GM23248 (cell line): ENCODE measurements around a stretch of chr15.

DNA sequence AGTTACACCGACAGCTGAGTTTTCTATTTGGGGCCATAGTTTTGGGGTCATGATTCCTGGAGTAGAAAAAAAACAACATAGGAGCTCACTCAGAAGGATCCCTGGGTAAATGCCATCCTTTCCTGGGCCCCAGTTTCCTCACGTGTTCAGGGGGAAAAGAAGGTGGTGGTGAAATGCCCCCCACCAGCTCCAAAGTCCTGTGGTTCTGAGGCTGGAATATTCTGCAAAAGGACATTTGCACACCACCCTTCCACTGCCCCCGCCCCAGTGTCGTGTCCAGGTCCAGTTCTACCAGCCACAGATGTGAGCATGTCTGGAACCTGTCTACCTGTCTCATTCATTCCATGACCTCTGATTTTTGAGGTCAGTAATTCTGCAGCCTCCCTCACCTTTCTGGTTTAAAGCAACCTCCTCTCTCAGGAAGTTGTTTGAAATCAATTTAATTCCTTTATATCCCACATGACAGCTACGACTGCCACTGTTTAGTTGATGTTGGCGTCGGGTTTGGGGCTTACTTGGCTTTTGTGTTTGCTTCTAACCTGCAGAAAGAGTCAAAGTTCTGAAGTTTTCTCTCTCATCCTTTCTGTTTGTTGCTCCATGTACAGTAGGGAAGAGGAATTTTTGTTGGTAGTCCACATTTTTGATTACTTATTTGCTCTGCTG lies 82.1 kb downstream of the SMAD3 start:
- RAMPAGE, long total RNA = no peak

DNA sequence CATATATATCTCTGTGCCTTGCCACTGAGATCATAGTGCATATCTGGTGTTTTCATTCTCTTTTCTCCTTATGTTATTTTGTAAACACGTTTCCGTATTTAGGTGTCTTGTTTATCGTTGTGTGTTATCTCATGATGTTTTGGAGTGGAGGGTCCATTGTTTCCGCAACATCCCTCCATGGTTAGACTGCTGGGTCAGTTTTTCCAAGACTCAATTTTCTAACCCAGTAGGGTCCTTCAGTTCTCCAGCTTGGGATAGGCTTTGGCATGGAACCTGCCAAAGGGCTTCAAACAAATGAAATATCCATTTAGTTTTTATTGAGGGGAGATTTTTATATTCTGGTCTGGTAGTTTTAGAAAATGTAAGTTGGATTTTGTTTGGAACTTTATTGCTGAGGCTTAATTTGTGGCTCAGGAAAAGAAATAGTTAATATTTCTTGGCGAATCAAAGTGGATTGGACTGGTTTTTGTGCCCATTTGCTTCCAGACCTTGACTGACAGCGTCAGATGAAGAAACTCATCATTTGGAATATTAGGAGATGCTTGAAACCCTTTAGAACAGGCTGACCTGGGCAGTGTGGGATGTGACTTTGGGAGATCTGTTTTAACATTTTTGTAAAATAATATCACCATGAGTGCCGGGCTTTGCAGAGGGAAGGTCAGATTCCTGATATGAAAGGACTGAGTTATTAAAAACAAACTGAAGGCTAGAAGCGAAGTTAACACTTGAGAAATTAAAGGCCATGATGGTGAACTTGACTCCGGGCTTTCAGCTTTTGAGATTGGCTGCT lies 83.1 kb downstream of the AAGAB start:
- RAMPAGE, long total RNA = no peak

GRCh38 chr15:67189231-67190109 lies 65.0 kb downstream of the AAGAB start:
- RAMPAGE, long total RNA = no peak

DNA sequence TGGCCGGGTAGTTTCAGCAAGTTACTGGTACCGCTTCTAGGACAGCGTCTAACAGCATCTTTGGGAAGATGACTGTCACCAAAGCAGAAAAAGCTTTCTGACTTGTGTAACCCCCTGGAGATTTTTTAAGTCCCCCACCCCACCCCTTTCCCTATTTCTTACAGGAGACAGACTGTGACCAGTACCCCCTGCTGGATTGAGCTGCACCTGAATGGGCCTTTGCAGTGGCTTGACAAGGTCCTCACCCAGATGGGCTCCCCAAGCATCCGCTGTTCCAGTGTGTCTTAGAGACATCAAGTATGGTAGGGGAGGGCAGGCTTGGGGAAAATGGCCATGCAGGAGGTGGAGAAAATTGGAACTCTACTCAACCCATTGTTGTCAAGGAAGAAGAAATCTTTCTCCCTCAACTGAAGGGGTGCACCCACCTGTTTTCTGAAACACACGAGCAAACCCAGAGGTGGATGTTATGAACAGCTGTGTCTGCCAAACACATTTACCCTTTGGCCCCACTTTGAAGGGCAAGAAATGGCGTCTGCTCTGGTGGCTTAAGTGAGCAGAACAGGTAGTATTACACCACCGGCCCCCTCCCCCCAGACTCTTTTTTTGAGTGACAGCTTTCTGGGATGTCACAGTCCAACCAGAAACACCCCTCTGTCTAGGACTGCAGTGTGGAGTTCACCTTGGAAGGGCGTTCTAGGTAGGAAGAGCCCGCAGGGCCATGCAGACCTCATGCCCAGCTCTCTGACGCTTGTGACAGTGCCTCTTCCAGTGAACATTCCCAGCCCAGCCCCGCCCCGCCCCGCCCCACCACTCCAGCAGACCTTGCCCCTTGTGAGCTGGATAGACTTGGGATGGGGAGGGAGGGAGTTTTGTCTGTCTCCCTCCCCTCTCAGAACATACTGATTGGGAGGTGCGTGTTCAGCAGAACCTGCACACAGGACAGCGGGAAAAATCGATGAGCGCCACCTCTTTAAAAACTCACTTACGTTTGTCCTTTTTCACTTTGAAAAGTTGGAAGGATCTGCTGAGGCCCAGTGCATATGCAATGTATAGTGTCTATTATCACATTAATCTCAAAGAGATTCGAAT lies 63.9 kb downstream of the AAGAB start:
- RAMPAGE, long total RNA = no peak

DNA sequence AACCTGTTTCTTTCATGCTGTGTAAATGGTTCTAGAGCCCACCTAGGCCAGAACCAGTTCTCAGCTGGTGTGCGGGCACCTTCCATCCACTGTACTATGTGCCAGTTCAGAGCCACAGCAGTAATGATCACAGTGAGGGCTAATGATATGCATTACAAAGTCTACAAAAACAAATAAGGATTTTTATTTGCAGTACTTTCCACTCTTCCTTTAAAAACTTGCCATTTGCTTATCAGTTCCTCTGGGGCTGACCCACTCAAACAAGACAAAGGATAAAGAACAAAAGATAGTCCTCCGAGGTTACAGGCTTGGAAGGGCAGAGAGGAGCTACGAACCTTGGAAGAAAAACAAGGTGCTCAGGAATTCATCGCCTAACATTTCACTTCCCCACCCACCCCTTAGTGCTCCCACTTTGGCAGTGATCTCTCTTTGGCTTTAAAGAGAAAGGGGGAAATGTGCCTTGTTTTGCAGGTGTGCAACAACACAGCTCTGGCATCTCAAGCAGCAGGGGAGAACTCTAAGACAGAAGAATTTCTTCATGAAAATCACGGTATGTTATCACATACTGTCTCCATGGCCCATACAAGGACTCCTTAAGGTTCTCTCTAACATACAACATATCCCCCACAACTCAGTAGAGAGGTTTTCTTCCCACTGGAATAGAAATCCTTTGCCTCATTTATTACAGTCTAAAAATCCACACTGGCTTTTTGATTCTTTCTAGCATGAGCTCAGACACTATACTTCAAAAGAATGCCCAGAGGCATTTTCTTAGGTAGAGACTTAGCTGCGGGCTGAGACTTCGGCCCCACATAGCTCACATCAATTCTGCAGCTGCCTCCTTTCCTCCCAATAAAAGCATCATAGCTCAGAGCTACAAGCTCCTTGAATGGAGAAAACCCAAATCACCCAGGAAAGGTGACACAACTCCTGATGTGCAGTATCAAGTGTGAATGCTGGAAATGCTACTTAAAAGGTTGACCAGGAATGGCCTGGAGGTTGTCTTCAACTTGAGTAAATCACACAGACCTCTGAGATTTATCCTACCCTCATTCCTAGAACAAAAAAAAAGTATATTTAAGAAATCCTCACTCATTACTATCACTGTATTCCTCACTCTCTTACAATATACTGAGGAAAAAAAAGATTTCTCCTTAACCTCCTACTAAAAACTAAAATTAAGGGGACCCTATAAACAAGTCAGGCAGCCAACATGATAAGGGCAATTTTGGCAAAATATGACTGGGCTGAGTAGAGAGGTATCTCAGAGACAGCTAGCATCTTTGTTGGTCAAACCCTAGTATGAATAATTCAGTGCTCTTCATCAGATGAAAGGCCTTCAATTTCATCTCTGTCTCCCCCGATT lies 52.5 kb downstream of the AAGAB start:
- RAMPAGE, long total RNA = no peak

GRCh38 chr15:67586755-67587268 lies 44.3 kb downstream of the MAP2K5 start:
- RAMPAGE, long total RNA = no peak

GRCh38 chr15:67670787-67671449 lies 128.4 kb downstream of the MAP2K5 start:
- RAMPAGE, long total RNA = no peak

DNA sequence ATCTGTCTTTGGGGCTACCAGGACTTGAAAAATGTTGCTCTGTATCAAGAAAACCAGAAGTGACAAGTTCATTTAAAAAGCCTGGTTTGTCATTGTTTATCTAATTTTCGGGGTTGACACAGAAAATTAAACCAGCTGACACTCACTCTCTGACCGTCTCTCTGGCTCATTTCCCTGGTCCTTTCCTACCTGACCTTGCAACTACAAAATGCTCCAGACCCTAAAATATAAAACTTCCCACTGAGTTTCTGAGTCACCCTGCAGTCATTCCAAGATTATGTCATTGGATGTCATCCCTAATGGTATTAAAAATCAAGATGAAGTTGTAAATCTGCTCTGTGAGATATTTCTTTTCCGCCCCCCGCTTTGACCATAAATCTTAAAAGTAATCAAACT lies 32.9 kb upstream of the SKOR1 start:
- RAMPAGE, long total RNA = no peak

GRCh38 chr15:67838780-67839501 lies 13.6 kb downstream of the SKOR1 start:
- RAMPAGE, long total RNA = no peak

DNA sequence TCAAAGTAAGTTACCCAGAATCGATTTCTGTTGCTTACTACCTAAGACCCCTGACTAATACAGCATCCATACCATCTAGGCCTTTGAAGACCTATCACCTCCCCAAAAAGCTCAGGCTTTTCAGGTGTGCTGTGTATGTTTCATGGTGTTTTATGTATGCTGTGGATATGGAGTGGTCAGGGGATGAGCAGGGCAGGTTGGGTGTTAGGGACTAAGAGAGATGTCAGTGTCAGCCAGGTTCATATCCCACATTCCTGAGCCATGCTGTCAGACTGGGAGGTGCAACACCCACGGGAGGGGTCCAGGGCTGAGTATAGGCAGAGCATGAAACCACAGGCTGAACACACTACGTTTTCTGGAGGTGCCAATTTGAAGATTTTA lies 112.5 kb upstream of the PIAS1 start:
- RAMPAGE, long total RNA = no peak

DNA sequence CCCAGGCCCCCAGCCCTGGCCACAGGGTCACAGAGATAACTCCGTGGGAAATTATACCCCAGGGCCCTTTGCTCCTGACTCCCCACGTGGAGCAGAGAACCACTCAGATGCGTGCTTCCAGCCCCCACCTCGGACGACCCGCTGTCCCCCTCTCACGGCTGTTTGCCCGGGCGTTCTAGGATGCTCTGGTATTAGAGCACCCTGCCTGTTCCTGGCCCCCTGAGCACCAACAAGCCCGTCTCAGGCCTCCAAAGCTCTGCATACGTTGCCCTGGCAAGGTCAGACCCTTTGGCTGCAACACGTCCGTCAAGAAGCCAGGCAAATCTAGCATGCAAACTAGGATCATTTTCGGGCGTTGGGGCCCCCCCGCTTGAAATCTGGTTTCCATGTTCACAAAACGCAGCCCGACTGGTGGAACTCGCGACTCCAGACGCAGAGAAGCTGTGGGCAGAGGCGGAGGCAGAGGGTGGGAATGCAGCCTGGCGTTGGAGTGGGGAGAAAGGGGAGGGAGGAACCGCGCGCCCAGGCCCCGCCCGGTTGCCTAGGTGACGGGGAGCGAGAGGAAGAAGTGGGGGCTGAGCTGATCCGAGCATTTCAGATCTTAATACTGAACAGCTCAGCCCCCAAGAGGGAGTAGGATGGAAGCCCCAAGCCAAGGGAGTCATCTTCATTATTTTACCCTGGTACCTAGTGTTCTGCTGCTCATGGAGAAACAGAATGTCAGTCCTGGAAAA lies 86.1 kb upstream of the PIAS1 start:
- RAMPAGE, long total RNA = no peak

DNA sequence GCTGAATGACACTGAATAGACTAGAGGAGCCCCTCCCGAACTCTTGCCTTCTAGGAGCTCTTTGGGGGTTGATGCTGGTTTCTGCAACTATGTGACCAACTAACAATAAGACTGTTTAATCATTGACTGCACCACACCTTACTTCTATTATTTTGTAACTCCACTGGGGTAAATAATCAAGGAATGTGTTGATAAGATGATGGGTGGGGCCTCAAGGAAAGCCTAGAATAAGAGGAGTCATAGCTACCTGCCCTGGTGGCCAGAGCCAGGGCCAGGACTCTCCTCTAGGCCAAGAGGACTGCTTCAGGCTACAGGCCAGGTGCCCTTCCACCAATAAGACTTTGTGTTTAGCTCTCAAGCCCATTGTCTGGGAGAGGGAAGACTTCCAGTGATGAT lies 41.2 kb upstream of the PIAS1 start:
- RAMPAGE, long total RNA = no peak

DNA sequence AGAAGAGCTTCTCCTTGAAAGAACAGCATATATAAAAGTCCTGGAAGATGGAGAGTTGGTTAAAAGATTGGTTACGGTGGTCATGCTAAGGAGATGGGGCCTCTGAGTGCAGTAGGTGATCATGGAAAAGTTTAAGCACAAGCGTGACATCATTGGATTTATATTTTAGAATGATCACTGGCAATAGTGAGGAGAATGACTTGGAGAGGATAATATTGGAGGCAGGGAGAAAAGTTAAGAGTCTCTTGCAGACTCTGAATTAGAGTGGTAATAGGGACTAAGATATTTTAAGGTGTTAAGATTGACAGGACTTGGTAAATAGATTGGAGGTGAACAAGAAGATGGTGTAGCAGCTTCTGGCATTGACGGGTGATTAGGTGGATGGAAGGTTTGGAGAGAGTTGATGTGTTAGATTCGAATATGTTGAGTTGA lies 19.6 kb downstream of the PIAS1 start:
- RAMPAGE, long total RNA = no peak

DNA sequence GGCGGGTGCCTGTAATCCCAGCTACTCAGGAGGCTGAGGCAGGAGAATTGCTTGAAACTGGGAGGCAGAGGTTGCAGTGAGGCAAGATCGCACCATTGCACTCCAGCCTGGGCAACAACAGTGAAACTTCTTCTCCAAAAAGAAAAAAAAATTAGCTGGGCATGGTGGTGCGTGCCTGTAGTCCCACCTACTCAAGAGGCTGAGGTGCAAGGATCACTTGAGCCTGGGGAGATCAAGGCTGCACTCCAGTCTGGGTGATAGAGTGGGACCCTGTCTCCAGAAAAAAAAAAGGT lies 56.3 kb downstream of the PIAS1 start:
- RAMPAGE, long total RNA = no peak

DNA sequence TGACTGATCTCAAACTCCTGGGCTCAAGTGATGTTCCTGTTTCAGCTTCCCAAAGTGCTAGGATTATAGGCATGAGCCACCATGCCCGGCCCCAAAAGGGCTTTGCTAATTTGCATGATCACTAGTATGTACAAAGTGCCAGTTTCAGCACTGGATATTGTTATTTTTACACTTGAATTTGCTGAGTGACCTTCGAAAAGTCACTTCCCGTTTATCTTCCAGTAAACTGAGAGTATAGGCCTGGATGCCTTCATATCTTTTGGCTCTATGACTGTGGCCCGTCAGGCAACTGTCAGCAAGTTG lies 12.1 kb downstream of the CLN6 start:
- RAMPAGE, long total RNA = no peak

- RAMPAGE, long total RNA = no peak
These were observed 861 bp upstream of the FEM1B start for GRCh38 chr15:68276738-68277030.

DNA sequence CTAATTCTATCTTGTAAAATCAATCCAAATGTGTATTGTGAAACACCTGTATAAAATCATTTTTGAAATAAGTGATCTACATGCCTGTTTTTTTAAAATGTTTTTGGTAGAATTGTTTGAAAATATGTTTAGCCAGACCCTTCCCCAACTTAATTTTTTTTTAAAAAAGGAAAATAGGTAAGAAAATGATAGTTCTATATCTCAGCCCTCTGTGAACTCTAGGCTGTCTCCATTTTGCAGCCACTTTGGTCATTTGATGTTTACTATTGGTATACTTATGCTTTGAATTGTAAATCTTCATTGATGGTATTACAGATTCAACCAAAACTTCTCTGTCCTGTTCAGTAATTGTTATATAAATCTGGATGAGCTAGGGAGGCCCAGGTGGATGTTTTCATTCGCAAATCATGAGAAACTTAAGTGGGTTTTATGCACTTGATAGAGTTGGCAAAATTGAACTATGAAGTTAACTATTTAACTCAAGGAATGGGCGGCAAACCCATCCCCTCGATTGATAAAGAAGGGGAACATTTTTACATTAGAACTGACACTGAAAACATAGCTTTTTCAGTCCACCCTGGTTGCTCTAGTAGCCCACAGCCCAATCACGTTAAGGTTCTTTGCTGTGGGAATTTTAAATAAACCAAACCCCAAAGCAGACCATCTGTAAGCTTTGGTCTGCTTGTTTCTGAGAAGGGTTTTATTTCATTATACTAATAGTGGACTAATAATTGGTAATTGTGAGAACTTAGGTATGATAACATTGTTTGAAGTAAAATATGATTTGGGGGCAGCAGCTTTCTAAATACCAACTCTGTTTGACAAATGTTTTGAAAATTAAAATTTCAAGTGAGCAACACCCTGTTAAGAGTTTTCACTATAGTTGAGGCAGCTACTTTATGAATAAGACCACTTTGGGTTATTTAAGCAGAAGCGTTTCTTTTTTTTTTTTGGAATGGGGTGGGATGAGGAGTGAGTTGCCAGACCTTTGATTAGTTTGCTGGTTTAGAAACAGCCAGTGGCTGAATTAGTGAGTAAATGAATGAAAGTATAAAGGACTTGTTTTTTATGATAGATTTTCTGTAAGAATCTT lies 16.5 kb downstream of the FEM1B start:
- RAMPAGE, long total RNA = no peak

GRCh38 chr15:68315412-68316325 lies 38.1 kb downstream of the FEM1B start:
- RAMPAGE, long total RNA = no peak

DNA sequence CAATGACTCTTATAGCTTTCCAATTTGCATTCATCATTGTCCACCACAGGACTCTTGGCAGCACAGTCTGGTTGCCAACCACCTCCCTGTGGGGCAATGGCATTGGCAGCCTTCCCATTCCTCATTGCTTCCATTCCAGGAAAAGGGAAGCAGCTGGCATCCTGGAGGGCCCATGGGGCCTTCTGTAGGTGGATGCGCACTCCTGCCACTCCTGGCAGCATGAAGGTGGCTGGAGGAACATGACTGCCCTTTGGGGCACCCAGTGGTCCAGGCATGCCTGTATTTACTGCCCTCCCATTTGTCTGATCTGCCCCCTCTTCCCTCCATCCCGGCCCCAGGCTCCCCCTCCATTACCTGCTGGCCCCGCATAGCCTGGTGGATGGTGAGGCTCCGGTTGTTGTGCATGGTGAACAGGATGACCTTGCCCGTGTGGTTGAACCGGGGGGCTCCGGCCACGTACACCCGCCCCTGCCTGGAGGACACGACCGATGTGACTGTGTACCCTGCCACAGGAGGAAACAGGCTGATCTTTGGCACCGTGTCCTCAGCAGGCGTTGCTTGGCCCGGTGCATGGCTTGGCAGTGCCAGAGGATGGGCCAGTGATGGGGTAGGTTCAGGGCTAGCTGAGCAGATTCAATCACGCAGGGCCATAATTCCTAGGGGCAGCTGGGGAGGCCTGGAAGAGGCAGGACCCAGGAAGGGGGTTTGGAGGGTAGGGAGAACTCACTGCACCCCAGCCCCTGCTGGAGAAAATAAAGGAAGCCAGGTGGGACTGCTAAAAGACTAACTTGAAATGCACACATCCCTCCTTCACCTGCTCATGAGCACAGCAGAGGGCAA lies 58.0 kb downstream of the FEM1B start:
- RAMPAGE, long total RNA = no peak

DNA sequence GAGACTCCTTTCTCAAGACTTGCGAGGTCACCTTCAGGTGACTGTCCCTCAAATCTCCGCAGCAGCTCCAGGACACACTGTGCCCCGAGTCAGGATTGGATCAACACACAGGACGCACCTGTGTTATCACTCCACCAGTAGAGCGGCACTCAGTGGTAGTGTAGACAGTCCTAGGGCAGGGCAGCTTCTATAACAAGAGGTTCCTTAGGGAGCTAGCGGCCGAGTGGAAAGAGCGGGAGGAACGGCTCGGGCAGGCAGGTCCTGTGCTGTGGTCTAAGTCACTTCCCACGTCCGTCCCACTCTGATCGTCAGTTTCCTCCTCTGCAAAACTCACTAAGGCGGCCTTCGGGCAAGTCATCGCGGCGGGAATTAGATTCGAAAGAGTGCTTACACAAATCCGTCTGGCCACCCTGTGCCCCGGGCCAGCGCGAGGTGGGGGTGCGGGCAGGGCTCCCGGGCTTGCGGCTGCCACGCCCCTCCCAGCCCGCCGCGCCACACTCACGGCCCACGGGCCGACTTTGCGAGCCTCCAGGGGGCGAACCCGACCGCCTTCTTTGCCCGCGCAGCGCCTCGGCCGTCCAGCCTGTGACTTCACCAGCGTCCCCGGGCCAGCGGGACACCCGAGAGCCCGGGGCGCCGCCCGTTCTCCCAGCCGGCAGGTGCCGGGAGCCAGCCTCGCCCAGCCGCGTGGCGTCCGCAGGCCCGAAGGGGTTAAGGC lies 555 bp upstream of the CORO2B start:
- RAMPAGE, long total RNA = no peak